Measurements from ENCODE around the genes TCF23 and DNAJC5G.

DNA sequence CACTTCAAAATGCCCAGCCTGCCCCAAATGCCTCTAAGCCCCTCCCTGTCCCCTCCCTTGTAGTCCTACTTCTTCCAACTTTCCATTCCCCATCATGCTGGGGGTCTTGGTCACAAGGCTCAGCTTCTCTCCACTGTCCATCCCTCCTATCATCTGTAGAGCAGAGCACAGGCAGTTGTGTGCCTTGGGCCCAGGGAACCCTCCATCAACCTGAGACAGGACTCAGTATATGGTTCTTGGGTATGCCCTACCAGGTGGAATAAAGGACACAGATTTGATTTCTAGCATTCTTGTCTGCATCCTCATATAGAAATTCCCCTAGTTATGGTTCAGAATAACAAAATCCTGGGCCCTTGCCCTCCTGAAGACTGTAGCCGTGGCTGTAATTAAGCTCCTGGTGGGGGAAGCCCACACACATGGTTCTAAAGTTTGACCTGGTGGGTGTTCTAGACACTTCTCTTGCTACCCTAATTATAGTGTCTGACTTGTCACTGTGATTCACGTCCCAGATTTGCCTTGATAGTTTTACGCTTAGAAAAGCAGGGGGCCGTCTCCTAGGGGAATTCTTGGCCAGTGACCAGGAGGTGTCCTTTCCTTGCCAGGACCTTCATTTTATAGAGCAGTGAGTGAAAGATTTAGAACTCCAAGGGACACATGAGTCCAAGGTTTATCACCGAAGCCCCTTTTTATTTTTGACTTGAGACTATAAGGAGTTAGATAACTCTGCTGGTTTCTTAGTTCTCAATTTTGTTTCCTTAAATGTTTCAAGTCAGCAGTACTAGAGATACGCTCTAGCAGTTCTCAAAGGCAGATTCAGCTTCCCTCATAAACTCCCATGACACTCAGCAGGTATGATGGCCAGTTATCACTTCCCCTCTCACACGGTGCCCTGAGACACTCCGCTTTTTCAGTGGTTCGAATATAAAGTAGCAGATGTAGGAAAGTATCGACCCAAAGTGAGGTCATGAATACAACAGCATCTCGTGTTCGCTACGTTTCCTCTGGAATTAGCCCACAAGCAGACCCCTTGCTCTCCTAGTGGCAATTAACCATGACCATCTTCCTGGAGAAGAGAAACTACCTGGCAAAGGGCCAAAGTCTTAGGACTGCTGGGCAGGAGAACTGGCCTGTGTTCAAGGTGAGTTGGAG lies 9.0 kb downstream of the TMEM214 start:
- PRO-cap: no peak
- RAMPAGE, long total RNA, 2 experiments: no peak in any of the 2 experiments

GRCh38 chr2:27052103-27052641 lies 704 bp downstream of the AGBL5 start:
- PRO-cap: no peak
- RAMPAGE, long total RNA, 2 experiments: no peak in any of the 2 experiments

DNA sequence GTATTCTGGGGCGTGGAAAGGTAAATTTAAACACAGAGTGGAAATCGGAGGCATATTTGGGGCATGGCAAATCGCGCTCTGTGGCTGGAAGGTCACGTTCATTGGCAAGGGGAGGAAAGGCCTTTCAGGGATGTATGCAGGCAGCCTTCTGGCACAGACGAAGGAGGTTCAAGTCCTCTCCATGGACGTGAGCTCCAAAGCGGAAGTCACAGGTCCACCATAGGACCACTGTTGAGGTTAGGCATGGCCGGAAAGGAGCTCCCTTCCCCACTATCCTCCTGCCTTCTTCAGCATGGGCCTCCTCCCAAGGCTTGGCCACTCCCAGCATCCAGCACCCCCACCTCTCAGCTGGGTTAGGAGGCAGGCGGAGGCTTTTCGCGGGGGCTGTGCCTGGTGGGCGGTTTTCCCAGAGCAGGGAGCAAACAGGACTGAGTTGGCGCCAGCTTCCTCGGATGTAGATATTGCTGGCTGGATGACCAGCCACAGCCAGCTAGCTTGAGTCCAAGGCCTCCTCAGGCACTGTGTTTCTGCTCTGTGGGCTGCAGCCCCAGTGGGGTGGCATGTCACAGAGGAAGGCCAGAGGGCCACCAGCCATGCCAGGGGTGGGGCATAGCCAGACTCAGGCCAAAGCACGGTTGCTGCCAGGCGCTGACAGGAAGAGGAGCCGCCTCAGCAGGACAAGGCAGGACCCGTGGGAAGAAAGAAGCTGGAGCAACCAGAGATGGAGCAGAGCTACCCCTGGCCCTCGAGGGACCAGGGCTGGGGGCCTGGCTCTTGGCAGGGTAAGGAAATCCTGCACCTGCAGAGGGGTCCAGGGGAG lies at the start of gene TCF23:
TSS of gene TCF23 (plus strand) at position 431 of the 820 bp plus-strand sequence.
- PRO-cap: no peak
- RAMPAGE, long total RNA, 2 experiments: no peak in any of the 2 experiments

DNA sequence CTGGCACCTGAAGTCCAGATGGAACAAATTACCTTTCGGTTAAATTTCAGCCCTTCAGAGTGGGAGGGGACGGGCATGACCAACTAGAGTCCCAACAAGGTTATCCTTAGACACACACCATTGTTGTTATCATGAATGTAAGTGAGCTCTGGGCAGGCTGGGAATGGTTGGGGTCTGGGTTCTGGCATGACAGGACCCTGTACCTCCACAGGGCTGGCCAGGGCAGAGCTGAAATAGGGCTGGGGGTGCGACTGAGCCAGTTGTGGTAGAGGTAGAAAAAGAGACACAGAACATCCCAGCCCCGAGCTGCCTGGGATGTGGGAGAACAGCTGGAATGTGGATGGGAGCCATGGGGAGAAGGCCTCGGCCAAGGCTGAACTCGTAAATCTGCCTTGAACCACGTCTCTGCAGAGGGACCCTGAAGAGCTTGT lies 5.5 kb downstream of the TCF23 start:
- PRO-cap: no peak
- RAMPAGE, long total RNA, 2 experiments: no peak in any of the 2 experiments

- PRO-cap: no peak
- RAMPAGE, long total RNA, 2 experiments: no peak in any of the 2 experiments
These were observed 769 bp downstream of the CAD start for GRCh38 chr2:27217926-27218349.

GRCh38 chr2:27270879-27271115 lies 4.4 kb upstream of the DNAJC5G start:
- PRO-cap: no peak
- RAMPAGE, long total RNA, 2 experiments: no peak in any of the 2 experiments

DNA sequence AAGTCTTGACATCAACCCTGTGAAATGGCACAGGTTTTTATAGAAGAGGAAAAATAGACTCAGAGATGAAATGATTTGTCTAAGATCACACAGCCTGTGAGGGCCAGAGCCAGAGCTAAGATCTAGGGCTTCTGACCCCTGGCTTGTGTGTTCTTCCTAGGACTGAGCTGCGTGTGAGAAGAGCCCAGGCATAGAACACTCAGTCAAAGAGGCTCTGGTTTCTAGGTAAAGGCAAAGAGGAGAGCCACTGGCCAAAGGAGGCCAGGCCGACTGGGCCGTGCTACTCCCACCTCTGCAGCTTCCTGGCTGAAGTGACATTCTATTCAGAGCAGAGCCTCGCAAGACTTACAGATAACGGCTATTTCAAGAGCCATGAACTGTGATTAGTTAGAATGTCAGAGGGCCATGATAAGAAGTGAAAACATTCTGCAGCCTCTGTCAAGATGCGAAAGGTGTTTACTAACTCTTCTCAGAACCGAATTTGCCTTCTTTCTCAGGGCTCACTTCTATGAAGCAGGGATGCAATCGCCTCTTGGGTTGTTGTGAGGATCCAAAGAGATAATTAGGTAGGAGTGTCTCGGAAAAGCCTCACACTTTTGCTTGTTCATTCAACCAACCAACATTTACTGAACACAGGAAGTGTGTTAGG lies 3.6 kb upstream of the DNAJC5G start:
- PRO-cap: no peak
- RAMPAGE, long total RNA, 2 experiments: no peak in any of the 2 experiments

- PRO-cap: no peak
- RAMPAGE, long total RNA, 2 experiments: no peak in any of the 2 experiments
These were observed at the start of gene DNAJC5G for GRCh38 chr2:27274920-27275595. Gene DNAJC5G, plus strand, starts transcription at chr2:27275433.

GRCh38 chr2:27303010-27303360 lies 5.3 kb downstream of the UCN start:
- PRO-cap: no peak
- RAMPAGE, long total RNA, 2 experiments: no peak in any of the 2 experiments

DNA sequence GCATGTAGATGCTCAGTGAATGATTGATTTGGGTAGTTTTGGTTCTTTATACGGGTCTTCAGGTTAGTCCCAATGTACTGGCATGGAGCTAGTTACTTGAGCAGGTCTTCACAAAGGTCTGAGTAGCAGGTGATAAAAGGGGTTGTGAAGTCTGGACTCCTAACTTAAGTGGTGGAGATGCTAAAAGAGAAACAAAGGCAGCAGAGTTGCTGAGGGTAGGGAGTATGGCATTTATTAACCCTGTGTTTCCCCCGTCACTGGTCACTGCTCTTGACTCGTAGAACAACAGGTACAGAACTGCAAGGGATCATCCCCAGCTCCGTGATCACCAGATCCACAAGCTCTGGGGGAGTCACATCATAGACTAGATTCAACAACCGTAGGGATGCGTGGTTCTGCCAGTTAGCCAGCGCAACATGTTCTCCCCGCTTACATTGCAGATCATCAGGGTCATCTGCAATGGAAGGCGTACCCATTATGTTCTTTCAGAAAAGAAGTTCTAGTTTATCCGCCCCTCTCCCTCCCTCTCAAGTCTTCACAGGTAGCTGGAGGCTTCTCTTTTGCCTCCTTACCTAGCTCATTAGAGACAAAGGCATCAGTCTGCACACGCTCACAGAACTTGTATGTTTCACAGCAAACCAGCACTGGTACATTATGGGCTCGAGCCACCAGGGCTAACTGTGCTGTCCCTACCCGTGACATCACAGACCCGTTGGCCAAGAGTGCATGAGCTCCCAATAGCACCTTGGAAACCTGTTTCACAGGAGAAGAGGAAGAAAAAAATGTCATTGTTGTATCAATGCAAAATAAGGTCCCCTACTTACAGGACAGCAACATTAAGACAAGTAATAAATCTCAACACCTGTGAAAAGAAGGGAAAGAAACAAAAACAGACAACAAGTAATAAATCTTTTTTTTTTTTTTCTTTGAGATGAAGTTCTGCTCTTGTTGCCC lies 5.7 kb downstream of the EIF2B4 start:
- PRO-cap: no peak
- RAMPAGE, long total RNA, 2 experiments: no peak in any of the 2 experiments

DNA sequence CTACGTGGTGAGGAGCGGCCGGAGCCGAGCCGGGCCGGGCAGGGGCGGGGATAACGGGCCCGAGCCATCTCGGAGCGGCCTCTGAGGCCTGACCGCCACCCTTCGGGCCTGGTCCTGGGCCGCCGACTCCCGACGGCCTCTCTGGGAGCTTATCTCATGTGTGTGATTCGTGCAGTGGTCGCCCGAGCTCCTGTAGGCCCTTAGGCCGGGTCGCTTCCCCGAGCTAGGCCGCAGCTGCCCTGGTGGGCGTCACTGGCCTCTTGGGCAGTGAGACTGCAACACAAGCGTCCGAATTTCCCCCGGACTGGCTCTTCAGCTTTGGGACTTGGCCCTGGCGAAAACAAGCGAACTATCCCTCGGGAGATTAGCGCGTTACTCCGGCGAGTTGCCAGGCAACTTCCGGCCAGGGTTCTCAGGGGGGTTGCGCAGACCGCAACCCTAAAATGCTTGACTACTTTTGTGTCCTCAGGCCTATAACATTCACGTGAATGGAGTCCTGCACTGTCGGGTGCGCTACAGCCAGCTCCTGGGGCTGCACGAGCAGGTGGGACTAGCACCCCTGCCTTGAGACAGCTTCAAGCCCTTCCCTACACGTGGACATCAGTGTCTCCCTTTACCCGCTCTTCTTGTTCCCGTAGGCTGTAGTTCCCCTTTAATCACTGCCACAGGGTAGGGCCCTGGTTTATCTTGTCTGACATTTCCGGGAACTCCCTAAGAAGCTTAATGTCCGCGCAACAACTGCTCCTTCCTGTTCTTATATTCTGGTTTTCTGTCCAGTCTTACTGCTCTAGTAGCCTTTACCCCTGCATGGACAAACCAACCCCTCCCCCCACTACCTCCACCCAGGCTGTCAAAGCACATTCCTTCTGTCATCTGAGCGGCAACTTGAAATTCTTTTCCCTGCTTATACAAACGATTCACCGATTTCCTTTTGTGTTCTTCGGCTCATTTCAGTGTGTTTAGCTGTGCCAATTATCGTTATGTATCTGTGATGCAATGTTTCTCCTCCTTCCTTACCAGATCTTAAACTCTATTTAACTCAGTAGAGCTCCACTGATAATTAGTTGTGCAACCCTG lies 722 bp downstream of the SNX17 start:
- PRO-cap: bidirectional peak, plus-strand start at position 714 of the sequence, minus-strand start at position 628 of the sequence
- RAMPAGE, long total RNA, 2 experiments: no peak in any of the 2 experiments

- PRO-cap: no peak
- RAMPAGE, long total RNA, 2 experiments: no peak in any of the 2 experiments
These were observed 3.4 kb upstream of the ZNF513 start for GRCh38 chr2:27383860-27384334.

- PRO-cap: no peak
- RAMPAGE, long total RNA, 2 experiments: no peak in any of the 2 experiments
These were observed 4.2 kb upstream of the ZNF513 start for GRCh38 chr2:27384579-27385337.

DNA sequence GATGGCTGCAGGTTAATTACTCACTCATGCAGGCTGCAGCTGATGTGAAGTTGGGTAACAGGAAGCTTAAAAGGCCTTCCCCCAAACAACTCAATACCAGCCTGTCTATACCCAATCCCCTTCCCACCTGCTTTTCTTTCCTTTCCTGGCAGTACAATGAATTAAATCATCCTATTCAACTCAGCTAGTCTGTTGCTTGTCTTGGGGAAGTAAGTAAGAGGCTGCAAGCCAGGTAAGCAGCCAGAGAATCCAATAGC lies 1.4 kb downstream of the FNDC4 start:
- PRO-cap: no peak
- RAMPAGE, long total RNA, 2 experiments: no peak in any of the 2 experiments

GRCh38 chr2:27641007-27641498 lies 12.2 kb downstream of the GPN1 start:
- PRO-cap: no peak
- RAMPAGE, long total RNA, 2 experiments: no peak in any of the 2 experiments

GRCh38 chr2:27677476-27677951 lies 13.8 kb downstream of the SLC4A1AP start:
- PRO-cap: no peak
- RAMPAGE, long total RNA, 2 experiments: no peak in any of the 2 experiments

- PRO-cap: no peak
- RAMPAGE, long total RNA, 2 experiments: no peak in any of the 2 experiments
These were observed 33.0 kb upstream of the MRPL33 start for GRCh38 chr2:27738453-27739021.

- PRO-cap: no peak
- RAMPAGE, long total RNA, 2 experiments: no peak in any of the 2 experiments
These were observed 190.4 kb downstream of the BABAM2 start for GRCh38 chr2:28080802-28081502.

DNA sequence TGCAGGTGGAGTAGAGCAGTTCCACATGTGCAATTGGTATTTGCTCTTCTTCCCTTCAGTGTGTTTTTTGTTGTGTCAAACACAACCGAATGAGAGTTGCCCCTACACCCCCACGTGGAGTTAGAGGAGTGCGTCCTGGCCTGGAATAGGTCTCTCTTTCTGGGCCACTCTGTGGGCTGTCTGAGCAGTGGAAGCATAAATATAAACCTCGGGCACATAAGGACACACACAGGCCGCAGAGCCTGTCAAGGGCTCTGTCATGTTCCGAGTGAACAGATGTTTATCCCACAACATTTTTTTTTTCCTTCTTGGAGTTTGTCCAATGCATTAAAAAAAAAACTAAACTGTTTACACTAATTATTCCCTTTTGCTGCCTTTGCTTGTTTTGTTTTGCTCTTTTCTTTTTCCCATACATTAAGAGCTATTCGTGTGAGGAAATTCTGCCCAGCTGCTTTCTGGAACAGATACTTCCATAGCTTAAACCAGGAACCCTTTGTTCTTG lies 228.4 kb upstream of the FOSL2 start:
- PRO-cap: no peak
- RAMPAGE, long total RNA, 2 experiments: no peak in any of the 2 experiments

GRCh38 chr2:28300696-28301583 lies 91.7 kb upstream of the FOSL2 start:
- PRO-cap: no peak
- RAMPAGE, long total RNA, 2 experiments: no peak in any of the 2 experiments